Calu3 (cell line): ENCODE data around the genes GNAL and PTPN2.

GRCh38 chr18:10520027-10520361 lies 5.8 kb upstream of the NAPG start:
- PRO-cap, result no peak

DNA sequence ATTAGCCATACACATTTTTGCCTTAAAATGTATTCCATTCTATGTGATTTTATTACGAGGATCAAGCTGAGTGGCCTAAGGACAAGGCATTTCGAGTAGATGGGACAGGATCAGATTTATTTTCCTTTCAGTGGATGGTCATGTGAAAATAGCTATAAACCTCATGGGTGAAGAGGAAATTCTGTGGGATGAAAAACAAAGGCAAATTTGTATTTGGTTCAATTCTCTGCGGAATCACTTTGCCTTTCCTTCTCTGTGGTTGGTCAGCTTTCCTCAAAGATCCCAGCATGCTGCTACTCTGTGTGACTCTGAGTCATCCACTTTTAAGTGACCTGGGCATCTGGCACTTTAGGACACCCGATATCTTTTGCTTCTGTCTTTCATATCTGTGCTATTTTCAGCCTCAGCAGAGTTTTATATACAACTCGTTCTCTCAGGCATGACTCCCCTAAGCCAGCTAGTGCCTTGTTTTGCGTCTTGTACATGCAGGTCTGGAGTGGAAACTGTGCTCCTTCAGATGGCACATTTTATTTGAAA lies 217.0 kb upstream of the PIEZO2 start:
- PRO-cap, result no peak

DNA sequence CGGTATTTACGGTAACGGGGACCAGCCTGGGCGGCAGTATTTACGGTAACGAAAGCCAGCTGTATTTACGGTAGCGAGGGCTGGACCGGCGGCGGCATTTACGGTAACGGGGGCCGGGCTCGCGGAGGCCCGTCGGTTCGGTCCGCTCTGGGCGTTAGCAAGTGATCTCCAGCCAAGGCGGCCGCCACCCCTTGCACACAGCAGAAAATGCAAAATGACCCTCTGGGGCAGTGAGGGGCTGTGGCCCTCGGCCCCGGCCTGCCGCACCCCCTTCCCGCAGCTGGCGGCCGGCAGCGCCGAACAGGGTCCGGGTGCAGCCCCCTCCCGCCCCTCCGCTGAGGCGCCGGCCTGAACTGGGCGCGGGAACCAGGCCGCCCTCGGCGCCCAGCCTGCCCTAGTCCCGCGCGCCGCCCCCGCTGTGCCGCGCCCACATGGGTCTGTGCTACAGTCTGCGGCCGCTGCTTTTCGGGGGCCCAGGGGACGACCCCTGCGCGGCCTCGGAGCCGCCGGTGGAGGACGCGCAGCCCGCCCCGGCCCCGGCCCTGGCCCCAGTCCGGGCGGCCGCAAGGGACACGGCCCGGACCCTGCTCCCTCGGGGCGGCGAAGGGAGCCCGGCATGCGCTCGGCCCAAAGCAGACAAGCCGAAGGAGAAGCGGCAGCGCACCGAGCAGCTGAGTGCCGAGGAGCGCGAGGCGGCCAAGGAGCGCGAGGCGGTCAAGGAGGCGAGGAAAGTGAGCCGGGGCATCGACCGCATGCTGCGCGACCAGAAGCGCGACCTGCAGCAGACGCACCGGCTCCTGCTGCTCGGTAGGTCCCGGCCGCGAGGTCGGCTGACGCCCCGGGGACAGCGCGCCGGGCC lies at the start of gene GNAL:
TSS of gene GNAL (plus strand) at position 132 of the 859 bp plus-strand sequence.
- PRO-cap, result no peak

DNA sequence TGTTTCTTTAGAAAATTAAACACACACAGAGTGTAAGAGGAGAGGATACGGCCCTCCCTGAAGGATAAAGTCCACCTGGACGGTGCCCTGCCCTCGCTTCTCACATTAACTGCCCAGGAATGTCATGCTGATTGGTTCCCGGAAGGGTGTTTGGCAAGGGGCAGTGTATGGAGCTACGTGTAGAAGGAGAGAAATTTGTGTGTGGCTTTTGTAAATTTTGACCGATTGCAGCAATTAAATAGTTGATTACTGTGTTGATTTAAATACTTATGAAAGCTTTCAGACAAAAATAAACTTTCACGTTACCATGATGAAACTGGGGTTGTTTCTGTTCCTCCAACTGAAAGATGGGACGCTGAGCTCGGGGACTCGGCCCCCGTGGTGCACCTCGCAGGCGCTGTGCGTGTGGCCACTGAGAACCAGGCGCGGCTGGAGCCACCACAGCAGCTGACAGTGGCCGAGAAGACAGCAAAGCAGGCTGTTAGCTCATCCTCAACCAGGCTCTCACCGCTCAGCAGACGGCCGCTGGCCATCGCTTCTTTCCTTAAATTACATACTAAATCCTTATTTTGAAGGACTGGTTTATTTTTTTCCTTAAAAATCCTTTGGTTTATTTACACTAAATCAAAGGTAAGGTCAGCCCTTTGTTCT lies 22.6 kb downstream of the MPPE1 start:
- PRO-cap, result no peak

DNA sequence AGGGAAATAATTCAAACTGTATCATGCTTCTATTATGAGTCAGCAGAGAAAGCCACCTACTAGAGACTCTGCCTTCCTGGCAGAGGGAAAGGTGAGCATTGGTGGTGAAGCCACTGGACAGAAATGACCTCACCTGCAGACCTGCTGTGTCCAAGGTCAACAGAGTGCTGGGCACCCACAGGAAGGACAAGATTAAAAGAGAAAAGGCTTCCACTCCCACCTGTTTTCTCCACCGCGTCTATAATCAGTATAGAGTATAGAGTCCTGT lies 20.4 kb downstream of the MPPE1 start:
- PRO-cap, result no peak

GRCh38 chr18:11980974-11981331 lies 354 bp upstream of the IMPA2 start:
- PRO-cap, result bidirectional peak, plus-strand start at chr18:11981022, minus-strand start at chr18:11980924; bidirectional peak, plus-strand start at chr18:11981455, minus-strand start at chr18:11981077

DNA sequence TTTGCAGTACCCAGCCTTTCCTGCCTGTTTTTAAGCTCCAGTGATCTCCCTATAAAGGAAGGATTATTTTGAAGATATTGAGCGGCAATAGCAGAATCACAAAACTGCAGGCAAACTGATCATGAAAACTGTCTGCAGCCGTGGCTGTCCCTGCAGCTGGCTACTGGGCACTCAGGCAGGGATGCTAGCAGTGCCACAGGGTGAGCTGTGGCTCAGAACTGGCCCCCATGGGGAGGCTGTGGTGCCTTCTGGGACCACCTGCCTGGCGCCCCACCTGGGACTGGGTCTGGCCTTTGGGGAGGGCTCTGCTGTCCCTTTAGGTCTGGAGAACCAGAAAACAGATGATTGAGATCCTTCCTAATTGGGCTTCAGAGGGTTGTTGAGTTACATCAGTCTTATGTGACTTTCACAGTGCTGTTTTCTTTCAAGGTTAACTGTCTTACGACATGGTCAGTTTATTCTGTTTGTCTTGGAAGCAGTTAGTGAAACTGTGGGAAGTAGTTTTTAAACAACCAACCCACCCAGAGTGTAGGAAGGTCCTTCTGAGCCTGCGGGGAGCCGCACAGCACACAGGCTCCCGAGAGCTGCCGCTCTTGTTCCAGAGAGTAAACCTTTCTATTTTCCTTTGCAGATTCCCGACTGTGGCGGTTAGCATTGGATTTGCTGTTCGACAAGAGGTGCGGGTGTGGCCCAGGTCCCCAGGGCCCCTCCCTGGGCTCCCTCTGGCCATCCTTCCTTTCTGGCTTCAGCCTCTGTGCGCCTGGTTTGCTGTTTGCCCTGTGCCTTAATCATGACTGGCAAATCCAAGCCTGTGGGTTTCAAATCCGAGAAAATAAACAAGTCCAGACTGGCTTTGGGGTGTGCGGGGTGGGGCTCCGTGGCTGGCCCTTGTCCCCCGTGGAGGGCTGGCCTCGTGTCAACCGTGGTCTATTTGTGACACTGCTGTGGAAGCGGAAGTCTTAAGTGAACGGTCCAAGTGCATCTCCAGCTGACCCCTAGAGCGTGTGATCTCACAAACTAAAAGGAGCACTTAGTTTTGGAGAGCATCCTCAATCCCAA lies 30.6 kb downstream of the IMPA2 start:
- PRO-cap, result no peak

DNA sequence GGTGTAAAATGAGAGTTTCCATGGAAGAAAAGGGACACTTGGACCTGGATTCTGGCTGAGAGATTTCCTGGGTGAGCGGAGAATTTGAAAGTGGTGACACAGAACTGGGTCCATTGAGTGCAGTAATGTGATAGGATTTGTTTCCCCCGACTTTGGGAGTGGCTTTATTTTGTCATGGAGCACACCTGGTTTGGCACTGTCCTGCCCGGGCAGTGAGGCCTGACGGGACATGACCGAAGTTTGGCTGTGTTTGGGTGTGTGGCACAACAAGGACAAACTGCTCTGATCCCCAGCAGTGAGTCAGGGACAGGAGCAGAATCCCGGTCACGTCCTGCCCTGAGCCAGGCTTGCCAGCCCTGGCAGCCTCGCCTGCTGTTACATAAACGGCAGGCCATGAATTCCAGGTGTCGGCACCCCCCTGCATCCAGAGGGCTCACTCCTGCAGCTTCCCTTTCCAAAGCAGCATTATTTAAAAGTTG lies 45.7 kb downstream of the IMPA2 start:
- PRO-cap, result no peak

DNA sequence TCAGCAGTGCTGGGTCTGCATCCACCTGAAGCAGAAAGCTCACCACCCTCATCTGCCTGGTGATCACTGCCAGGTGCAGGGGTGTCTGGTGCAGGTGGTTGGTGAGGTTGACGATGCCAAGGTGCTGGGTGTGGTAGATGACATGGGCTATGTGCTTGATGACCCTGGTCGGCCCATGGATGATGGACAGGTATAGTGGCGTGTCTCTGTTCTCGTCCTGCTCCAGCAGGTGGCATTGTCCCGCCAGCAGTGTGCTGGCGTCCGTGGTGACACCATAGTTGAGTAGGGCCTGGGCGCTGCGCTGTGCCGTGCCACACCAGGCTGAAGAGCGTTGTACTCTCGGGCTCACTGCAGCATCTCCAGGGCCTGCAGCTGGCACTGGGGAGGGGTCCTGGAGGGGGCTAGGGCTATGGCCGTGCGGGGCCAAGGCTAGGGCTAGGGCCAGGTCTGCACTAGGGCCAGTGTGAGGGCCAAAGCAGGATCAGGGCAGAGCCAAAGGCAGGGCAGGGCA lies 903 bp upstream of the ANKRD62 start:
- PRO-cap, result no peak

- PRO-cap, result no peak
These were observed 25.4 kb upstream of the TUBB6 start for GRCh38 chr18:12282527-12283146.

DNA sequence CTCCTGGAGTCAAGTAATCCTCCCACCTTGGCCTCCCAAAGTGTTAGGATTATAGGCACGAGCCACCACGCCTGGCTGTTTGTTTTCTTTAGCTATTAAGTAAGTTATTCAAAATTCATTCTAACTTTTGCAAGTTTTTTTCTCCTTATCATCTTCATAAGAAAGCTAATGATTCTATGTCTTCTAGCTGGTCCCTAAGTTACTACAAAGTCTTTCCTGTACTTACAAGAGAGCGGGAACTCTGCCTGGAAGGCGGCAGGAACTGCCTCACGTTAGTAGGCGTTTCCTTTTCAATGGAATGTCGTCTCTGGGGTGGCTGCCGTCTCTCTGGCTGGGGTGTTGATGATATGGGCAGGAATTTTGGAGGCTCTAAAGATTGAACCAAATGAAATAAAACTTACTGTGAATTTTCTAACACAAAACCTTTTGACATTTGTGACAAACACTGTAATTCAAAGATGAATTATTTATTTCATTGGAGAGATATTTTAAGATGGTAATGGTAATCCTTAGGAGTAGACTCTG lies 55.5 kb downstream of the PRELID3A start:
- PRO-cap, result no peak

- PRO-cap, result no peak
These were observed 71.9 kb downstream of the PRELID3A start for GRCh38 chr18:12479563-12480181.

DNA sequence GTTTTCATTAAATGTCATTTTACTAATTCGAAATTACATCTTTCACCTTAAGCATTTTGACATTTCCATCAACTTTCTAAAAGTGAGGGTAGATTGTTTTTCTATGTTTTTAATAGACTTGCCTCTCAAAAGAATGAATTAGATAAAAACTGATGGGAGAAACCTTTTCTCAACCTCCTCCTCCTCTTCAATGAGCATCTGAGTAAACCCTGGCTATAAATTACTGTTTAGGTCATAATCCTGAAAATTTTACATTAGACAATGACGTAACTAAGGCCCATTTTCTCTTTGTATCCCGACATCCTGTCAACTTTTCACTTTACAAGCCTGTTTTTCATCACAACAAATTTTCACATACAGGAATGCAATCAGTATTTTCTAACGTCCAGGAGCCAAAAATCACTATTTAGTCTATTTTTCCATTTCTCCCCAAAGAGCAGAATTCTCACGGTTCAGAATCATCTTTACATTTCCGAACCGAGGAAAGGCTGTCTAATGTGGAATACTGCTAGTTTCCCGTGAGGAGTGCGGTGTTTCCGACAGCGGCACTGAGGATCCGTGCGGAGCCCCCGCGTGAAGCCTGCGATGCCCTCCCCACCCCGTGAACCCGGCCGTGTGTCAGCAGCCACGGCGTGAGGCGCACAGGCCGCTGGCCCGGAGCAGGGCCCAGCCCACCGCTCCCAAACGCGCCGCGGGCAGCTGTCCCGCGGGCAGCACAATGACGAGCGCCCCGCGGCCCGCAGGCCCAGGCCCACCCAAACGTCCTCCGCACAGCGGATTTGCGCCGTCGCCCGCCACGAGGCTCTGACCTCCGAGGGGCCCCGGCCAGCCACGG lies 1.2 kb downstream of the SPIRE1 start:
- PRO-cap, result bidirectional peak, plus-strand start at position 683 of the sequence, minus-strand start at position 617 of the sequence

DNA sequence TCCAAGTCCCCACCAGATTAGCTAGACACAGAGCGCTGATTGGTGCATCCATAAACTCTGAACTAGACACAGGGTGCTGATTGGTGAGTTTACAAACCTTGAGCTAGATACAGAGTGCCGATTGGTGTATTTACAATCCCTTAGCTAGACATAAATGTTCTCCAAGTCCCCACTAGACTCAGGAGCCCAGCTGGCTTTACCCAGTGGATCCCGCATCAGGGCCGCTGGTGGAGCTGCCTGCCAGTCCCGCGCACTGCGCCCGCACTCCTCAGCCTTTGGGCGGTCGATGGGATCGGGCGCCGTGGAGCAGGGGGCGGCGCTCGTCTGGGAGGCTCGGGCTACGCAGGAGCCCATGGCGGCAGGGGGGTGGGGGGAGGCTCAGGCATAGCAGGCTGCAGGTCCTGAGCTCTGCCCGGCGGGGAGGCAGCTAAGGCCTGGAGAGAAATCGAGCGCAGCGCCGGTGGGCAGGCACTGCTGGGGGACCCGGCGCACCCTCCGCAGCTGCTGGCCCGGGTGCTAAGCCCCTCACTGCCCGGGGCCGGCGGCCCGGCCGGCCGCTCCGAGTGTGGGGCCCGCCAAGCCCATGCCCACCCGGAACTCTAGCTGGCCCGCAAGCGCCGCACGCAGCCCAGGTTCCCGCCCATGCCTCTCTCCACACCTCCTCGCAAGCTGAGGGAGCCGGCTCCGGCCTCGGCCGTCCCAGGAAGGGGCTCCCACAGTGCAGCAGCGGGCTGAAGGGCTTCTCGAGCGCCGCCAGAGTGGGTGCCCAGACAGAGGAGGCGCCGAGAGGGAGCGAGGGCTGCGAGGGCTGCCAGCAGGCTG lies 74.0 kb downstream of the PSMG2 start:
- PRO-cap, result no peak

DNA sequence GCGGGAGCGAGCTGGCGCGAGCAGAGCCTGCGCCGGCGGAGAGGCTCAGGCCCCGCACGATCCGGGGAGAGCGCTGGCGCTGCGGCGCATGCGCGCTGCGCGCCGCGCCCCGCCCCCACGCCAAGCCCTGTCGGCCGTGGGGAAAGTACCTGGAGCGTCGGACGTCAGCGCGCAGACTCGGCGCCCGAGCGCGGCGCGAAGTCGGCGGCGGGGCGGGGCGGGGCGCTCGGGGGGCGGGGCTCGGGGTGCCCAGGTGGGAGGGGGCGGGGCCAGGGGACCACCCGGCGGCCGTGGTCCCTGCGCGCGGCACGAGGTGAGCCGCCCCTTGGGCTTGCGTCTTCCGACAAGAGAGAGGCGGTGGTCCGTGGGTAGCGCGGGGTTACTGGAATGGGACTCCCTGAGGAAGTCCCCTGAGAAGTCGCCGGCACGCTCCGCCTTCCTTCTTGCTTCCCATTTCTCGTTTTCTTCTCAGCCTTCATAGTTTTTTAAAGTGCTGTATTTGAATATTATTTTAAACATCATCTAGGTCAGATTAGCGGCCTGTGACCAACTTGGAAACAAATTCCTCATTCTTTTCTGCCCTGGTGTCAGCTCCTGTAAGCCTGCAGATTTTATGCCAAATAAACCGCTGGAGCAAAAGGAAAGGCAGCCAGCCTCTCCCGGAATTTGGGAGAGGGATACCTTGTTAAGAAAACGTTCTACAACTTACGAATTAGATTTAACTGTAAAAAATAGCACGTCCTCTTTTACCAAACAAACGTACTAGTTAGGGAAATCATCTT lies at the start of gene PTPN2:
TSS of gene PTPN2 (minus strand) at position 92 of the 782 bp plus-strand sequence.
- PRO-cap, result bidirectional peak, plus-strand start at position 280 of the sequence, minus-strand start at position 66 of the sequence

GRCh38 chr18:12896991-12897336 lies 12.9 kb upstream of the PTPN2 start:
- PRO-cap, result no peak

- PRO-cap, result unidirectional peak, plus-strand start at chr18:13195970
These were observed 22.8 kb upstream of the LDLRAD4 start for GRCh38 chr18:13195868-13196067.

DNA sequence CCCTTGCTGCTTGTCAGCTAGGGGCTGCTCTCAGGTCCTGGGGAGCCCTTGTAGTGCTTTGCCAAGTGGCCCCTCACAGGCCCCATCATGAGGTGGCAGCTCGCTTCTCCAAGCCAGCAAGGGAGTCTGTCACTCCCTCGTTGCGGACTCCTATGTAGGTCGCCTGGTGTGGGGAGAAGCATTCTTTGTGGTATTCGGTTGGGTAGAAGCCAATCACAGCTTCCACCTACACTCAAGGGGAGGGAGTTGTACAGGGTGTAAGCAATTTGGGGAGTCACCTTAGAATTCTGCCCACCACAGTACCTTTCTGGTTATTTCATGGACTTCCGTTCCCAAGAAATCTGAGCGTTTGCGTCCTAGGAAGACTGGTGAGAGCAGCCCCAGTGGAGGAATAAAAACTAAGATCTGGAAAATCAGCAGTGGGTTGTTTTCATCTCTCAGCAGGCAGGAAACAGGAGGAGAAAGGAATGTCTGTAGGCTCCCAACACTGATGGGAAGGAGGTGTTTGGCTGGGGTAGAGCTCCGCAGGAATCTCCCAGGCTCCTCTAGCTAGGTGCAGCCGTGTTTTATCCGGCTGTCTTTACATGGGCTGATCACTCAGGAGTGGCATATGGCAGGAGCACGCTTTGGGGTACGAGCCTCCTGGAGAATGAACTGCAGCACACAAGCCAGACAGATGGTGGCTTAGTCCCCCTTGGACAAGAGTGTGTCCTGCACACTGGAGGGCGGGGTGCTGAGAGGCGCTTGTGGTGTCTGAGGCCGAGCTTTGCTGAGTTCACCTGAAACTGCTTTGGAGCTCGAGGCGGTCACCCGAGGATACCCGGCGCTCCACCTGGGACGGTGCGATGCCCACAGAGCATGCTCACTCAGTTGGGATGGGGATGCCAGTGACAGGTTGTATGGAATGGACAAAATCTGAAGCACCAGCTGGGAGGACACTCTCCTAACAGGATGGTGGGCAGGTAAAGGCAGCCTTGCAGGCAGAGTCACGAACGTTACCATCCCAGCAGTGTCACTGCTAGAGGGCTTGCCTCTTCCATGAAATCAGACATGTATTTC lies 58.4 kb downstream of the LDLRAD4 start:
- PRO-cap, result no peak

GRCh38 chr18:13337344-13337768 lies 118.8 kb downstream of the LDLRAD4 start:
- PRO-cap, result no peak

DNA sequence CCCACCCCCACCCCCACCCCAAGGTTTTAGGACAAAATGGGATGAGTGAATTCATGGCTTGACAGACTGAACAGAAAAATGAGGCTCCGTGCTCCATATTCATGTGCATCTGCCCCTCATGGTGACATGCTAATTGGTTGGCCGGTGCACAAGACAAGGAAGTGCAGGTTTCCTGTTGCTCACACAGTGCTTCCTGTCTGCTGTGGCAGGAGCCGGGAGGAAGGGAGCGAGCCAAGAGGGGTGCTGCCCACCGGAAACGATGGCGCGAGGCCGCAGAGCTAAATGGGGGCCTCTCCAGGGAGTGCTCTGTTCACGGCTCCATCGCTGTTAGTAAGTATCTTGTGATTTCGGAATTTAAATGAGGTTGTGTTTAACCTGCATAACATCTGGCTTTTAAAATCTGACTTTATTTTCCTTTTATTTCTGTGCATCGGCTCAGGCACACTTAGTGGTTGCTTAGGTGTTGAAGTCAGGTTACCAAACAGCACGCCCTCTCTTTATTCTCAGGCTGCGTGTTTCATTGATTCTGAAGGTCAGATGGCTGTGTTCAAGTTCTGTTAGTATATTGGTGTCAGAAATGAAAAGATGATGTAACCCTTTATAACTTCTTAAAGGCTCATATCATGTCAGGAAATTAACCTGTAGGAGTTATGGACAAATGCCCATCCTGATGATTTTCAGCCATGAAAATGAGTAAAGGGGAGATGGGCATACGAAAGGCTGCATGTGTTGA lies 246.4 kb downstream of the LDLRAD4 start:
- PRO-cap, result no peak